Sigmoid colon (tissue), 4 donors: Measurements from ENCODE around the gene HEPACAM.

GRCh38 chr11:122393139-122393740 is 262.3 kb upstream of the UBASH3B start:
- PRO-cap: no peak
- RAMPAGE, long total RNA, 4 experiments: no peak in any of the 4 experiments

- PRO-cap: no peak
- RAMPAGE, long total RNA, 4 experiments: no peak in any of the 4 experiments
Observed at GRCh38 chr11:122736407-122737198, 81.1 kb downstream of the UBASH3B start.

DNA sequence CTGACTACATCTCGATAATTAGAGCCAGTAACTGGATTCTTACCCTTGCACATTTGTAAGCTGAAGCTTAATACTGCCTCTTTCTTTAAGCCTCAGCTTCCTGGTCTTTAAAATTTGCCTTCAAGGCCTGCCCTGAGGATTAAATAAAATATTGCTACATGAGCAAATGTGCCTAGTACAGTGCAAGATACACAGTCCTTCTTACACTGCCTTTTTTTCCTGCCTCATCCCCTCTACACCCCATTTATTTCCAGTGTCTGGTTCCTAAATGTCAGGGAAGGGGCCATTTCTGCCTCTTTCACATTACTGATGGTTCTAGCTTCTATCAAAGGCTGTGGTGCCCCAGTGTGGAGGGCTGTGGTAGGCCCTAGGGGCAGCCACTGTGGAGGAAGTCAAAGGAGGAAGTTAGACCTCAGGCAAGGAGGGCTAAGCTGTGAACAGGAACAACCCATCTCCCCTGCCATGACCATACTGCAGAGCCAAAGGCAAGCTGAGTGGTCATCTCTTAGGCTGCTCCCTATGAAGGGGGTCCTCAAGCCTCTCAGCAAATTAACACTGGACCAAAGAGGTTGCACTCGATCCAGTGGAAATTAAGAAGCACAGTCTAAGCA is 81.9 kb upstream of the CRTAM start:
- PRO-cap: no peak
- RAMPAGE, long total RNA, 4 experiments: no peak in any of the 4 experiments

- PRO-cap: no peak
- RAMPAGE, long total RNA, 4 experiments: no peak in any of the 4 experiments
Observed at GRCh38 chr11:122851375-122852030, 13.2 kb downstream of the CRTAM start.

GRCh38 chr11:123055850-123056407 is 6.0 kb downstream of the HSPA8 start:
- PRO-cap: no peak
- RAMPAGE, long total RNA, 4 experiments: no peak in any of the 4 experiments

GRCh38 chr11:123057844-123058880 is 3.8 kb downstream of the HSPA8 start:
- PRO-cap: no peak
- RAMPAGE, long total RNA, 4 experiments: start-site peak on the minus strand in 1 of 4 experiments, at chr11:123058320-123058397 at its widest, 279 reads per replicate

GRCh38 chr11:123074676-123075105 is 12.8 kb upstream of the HSPA8 start:
- PRO-cap: no peak
- RAMPAGE, long total RNA, 4 experiments: start-site peak on the minus strand in 1 of 4 experiments, at chr11:123074703-123074773 at its widest, 19 reads per replicate

DNA sequence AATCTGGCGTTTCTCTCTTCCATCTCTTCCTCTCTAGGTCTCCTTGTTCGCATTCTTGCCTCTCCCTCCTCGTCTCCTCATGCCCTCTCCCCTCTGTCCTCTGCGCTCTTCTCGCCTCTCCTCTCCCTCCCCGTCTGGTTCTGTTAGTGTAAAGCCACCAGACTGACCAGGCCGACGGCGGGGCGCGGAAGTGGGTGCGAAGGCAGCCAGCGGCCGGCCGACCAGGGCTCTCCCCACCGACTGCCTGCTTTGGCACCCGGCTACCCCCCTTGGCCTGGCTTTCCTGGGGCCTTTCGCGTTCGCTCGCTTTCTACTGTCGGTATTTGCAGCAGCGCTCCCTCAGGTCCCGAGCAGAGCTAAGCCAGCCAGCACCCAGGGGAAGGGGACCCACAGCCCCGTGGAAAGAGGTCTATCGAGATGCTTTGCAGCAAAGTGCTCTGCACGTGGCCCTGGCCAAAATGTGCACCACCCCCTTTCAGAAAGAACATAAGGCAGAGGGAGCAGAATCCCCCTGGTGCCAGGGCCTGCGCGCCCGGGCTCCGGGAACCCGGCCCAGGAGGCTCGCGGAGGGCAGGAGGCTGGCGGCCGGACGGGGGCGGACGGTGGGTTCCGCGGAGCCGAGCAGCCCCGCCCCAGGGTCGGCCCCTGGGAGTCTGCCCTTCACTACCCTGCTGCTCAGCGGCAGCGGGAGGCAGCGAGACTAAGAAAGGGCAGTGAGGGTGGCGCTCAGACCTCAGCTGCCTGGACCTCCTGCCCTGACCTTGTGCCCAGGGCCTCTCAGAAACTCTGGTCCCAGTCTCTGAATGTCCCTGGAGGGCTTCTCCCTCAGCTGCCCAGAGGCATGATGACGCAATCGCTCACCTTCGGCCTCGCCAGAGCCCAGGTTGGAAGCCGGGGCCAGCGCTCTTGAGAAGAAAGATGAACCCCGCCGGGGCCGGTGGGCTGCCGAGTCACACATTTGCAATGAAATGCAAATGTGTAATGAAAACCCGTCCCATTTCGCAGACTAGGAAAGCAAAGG is 900 bp upstream of the CLMP start:
- PRO-cap: no peak
- RAMPAGE, long total RNA, 4 experiments: no peak in any of the 4 experiments

GRCh38 chr11:123510506-123511599 is 80.8 kb downstream of the GRAMD1B start:
- PRO-cap: no peak
- RAMPAGE, long total RNA, 4 experiments: no peak in any of the 4 experiments

DNA sequence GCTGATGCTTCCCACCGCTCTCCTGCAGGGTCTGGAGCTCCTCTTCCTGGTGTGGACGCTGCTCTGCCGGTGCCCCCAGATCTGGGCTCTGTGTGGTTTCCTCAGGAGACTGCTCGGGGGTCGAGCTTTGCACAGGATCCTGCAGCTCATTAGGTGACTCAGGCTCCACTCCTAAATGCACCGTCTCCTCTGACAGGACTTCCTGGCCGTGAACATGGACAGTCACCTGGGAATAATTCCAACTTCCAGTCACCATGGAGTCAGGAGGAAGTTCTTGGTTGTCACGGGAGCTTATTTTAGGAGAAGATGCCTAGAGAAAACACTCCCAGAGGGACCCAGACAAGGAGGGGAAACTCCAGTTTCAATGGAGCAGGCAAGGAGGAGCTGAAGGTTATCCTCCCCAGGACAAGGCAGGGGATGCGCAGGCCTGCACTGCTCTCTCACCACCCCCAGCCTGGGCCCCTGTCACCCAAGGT is 11.8 kb downstream of the ZNF202 start:
- PRO-cap: no peak
- RAMPAGE, long total RNA, 4 experiments: no peak in any of the 4 experiments

DNA sequence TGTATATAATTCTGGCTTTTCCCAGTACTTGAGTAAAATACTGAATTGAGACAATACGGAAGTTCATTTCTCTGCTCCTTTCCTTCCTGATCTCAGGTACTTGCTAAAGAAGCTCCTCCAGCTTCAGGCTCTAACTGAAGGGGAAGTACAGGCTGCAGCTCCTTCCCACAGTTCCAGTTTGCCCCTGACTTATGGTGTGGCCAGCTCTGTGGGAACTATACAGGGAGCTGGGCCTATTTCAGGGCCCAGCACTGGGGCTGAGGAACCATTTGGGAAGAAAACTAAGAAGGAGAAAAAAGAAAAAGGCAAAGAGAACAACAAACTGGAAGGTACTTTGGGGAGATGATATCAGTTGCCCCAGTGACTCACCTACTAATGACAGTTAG is 2.9 kb downstream of the TBRG1 start:
- PRO-cap: no peak
- RAMPAGE, long total RNA, 4 experiments: no peak in any of the 4 experiments

DNA sequence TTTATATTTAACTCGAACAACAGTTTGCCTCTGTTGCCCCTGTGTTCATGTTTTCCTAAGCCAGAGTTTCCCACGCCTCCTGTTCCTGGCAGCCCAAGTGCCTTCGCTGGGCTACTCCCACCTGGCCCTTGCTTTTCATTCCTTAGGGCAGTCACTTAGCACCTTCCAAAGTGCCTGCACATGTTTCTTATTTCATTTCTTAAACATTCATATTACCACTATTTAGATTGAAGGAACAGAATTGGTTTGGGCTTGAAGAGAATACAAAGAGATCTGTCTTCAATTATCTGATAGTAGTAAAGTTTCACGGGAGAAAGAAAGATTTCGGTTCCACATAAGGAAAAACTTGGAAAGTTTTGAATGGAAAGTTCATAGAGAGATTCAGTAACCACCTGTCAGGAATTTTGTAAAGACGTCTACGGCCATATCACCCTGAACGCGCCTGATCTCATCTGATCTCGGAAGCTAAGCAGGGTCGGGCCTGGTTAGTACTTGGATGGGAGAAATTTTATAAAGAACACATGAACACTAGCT is 13.4 kb downstream of the TBRG1 start:
- PRO-cap: no peak
- RAMPAGE, long total RNA, 4 experiments: no peak in any of the 4 experiments

DNA sequence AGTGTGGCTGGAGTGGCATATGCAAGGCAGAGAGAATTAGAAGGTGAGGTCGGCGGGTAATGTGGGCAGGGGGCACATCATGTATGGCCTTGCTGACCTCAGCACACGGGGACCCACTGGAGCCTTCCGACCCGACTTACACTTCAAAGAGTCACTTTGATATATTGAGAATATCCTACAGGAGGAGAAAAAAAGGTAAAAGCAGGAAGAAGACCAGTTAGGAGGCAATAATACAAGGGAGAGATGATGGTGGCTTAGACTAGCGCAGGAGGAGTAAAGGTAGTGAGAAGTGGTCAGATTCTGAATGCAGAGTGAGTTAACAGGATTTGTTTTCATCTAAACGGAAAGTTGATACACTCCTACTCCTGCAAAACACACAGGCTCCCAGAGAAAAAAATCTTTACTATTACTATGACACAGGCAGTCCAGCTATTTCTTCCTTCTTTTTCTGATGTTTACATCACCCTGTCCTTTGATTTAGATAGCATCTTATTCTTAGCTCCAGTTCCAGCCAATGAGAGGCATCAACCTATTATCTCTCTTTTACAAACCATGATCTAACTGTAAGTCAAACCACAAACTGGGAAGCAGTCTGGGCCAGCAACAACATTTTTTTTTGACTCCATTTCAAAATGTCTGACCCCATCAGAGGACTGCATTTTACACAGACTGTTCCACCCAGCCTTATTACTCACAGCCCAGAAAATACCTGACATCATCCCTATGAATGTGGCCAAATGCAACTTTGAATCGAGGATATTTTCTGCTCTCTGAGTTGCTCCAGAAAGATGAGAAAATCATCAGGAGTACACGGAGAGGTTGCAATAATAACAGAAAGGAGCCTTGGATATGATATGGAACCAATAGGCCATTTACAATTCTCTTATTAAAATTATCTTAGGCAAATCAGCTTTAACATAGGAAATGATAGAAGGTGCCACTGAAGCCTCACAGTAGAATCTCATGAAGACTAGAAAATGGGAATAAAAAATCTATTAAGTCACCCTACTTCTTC is 20.9 kb downstream of the TBRG1 start:
- PRO-cap: no peak
- RAMPAGE, long total RNA, 4 experiments: no peak in any of the 4 experiments

DNA sequence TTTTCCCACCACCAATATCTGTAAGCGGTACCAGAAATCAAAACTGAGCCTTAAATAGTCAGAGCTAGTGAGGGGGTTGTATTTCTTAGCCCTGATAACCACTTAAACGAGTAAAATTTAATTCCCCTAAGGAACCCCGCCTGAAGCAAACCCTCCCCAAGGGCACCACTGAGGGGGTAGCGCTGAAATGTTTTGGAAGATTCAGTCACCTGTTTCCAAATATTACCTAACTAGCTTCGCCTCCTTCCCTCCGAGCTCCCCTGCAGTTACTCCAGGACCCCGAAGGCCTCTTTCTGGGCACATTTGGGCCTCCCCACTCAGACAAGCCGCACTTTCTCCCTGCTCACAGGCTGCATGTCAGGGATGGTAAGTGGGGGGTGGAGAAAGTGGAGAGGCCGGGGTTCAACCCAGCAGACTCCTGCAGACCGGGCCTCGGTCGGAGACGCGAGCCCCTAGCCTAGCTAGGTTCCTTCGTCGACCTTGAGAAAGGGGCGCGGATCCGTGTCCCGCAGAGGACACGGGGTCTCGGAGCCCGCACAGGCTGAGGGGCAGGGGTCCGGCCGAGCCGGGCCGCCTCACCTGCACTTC is 382 bp downstream of the SIAE start:
- PRO-cap: no peak
- RAMPAGE, long total RNA, 4 experiments: no peak in any of the 4 experiments

GRCh38 chr11:124748198-124748929 is 3.7 kb downstream of the VSIG2 start:
- PRO-cap: no peak
- RAMPAGE, long total RNA, 4 experiments: no peak in any of the 4 experiments

GRCh38 chr11:124759428-124759851 is 2.6 kb downstream of the ESAM start:
- PRO-cap: no peak
- RAMPAGE, long total RNA, 4 experiments: no peak in any of the 4 experiments

DNA sequence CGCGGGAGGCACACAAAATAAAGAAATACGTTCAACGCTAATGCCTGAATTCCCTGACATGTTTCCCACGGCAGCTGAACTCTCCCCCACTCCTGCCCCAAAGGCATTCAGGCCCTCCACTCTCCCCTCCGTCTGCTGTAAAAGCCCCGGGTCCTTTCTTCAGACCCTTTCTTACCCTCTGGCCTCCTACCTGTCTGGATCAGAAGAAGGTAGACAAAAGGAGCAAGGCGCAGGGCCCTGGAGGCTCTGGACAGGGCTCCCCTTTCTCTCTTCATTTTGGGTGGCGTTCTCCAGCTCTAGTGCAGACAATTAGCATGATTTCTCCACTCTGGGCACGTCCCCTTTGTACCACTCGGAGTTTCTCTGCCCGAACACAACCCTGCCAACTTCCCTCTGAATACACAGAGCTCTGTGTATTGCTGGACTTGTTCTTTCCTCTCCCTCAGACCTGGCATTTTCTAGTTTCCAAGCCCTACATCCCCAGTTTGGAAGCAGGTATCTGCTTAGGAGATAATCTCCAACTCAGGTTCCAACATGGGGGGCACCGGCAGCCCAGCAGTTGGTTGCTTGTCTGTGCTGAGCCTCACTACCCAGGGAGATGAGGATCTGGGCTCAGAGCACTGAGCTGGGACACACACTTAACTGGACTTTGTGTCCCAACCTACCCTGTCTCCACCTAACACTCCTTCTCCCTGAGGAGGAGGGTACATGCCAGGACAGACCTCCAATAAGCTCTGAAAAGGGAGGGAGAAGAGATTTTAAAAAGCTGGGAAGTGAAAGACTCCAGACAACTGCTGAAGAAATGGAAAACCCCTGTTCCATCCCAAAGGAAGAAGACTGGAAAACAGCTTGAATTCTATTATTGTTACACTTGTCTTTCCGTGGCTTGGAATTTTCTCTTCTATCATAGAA is at the start of gene HEPACAM:
HEPACAM (minus strand) TSS at position 316 of the 912 bp plus-strand sequence.
- PRO-cap: no peak
- RAMPAGE, long total RNA, 4 experiments: start-site peak on the minus strand in 1 of 4 experiments, centred at position 302 of the sequence, 11 reads per replicate

GRCh38 chr11:125253913-125254390 is 89.4 kb downstream of the PKNOX2 start:
- PRO-cap: no peak
- RAMPAGE, long total RNA, 4 experiments: no peak in any of the 4 experiments

- PRO-cap: no peak
- RAMPAGE, long total RNA, 4 experiments: no peak in any of the 4 experiments
Observed at GRCh38 chr11:125874264-125874589, 13.2 kb upstream of the HYLS1 start.

- PRO-cap: no peak
- RAMPAGE, long total RNA, 4 experiments: no peak in any of the 4 experiments
Observed at GRCh38 chr11:125945722-125946028, 169 bp upstream of the VSIG10L2 start.